Osteoblast (primary cell): ENCODE data around the gene SSPN.

DNA sequence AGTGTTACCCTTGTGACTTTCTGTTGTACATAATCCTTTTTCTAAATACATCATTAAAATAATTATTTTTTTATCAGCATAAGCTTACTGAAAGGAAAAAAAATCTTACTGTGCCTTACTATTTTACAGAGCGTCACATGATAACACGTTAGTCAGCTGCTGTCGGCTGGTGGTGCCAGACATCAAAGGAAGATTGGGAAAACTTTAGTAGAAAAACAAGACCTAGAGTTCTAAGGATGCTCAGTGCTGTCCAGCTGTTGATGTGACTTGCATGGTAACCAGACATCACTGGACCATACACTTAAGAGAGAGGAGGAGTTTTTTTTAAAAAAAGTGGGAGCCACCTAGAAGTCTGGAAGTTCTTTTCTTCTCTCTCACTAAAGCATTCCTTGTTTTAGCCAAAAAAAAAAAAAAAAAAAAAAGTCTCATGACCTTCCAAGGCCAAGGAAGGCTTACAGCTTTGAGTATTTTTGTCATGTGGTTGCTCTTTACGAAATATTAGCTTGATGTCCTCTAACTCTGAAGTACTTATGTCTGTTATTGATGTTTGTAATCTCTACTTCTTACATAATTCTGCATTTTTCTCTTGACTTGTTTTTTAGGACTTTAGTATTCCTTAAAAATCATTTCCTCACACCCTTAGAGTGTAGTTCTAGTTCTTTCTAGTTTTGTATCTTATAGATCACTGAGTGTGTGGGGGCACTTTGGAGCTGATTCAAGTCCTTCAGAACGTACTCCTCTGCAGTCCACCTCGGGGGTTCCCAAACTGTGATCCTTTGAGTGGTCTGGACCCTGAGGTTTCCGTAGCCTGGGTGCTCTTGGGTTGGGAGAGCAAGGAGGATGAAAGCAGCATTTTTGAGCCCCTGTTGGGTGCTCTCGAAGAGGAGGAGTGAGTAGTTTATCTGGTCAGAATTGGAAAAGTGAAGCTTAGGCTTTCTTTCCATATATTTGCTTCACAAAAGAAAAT, 4.7 kb downstream of the RASSF8 start:
- CAGE, long polyA plus RNA: no peak
- RRBS: no CpG with 5 or more reads among the region's 8 CpGs

DNA sequence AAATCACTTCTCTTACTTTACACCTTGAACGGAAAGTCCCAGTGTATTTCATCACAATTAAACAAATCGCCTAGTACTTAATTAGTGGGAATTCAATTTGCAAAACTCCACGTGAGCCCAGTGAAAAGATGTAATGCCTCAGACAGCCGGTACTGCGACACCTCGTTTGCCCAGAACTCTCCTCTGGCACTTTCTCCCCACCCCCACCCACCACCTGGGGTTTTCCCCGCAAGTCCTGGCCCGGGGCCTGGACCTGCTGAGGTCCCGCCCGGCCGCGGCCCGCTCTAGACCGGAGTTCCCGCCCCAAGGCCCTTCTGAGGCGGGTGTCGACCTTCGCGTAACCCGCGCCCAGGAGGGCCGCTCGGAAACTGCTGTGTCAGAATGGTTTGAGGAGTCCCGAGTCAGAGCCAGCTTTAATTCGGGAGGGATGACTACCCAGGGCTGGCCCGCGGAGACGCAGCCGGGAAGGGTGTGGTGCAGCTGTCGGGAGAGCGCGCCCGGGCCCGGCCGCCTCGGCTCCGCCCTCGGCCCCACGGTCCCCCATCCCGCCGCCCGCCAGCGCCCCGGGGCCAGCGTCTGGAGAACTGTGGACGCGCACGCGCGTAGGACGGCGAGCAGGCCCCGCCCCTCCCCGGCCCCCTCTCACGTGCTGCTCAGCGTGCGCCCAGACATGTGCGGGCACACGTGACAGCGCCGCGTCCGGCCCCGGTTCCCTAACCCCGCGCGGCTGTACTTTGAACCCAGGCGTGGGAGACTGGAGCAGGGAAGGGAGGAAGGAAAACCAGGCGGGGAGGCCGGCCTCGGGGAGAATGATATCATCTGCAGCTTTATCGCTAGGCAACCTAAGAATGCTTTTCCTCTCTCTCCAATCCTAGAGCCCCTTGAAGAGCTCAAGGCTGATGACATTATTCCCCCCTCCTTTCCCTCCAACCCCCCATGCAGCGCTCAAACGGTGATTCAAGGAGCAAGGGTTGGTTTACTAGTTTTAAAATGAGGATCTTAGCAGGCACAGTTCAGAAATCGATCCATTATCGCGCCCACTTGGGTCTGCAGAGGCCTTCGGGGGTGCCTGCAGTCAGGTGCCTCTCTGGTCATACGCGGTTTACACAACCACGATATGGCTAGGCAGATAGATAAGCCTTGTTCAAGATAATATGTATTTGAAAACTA, 10.6 kb downstream of the BHLHE41 start:
- CAGE, long polyA plus RNA: no peak
- RRBS: 2% methylated on average over 43 of the region's 81 CpGs

DNA sequence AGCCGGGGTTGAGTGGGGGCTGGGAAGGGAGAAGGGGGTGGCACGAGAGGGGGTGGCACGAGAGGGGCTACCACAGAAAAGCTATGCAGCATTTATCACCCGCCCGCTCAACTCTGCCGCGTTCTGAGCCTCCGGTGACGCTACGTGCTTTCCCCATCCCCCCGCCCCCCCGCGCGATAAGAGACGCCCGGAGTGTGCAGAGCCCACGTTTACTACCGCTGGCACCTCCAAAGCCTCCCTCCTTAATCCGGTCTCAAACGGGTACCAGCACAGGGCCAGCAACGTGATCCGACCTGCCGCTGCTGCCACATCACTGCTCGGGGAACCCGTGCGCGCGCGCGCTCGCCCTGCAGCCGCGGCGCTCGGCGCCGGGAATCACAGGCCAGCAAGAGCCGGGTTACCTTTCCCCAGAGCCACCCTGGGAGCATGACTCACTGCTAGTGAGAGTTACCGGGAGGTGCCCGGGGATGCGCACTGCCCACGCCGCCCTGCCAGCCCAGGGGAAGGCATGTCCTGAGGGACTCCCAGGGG, 1.0 kb upstream of the BHLHE41 start:
- CAGE, long polyA plus RNA: no peak
- RRBS: 3% methylated on average over 14 of the region's 43 CpGs

GRCh38 chr12:26194884-26195245, 508 bp upstream of the SSPN start:
- CAGE, long polyA plus RNA: no peak
- RRBS: no CpG with 5 or more reads among the region's 4 CpGs

GRCh38 chr12:26195246-26196312, at the start of gene SSPN:
SSPN (plus strand) TSS chr12:26195573.
- CAGE, long polyA plus RNA: no peak
- RRBS: 6% methylated on average over 15 of the region's 81 CpGs

- CAGE, long polyA plus RNA: no peak
- RRBS: no CpG with 5 or more reads among the region's 1 CpG
Measured at GRCh38 chr12:26268761-26269260, 73.4 kb downstream of the SSPN start.

DNA sequence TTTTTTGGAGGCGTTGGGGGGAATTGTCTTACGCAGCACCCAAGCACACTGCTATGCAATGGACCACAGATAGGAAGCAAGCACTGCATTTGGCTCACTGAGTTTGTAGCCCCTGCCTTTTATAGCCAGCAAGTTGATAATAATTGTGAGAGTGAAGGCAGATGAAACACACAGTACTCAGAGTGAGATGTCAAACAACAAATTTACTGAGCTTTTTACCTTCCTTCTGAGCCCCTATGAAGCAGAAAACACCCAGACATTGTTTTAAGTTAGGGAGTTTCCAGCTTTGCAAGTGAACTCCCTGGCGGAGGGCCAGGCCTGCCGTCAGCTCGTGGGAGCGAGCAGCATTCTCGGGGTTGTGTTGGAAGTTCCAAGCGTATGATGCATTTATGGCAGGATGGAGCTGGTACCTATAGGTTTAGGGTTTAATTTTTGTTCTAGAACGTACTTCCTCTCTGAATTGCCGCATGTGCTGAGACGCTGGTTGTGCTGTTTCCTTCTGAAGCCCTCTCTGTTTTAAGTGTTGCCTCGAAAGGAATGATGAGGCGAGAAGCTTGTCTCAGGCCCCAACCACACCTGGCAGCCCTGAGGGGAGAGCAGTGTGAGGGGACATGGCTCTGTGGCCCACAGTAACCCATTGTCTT, 76.5 kb downstream of the SSPN start:
- CAGE, long polyA plus RNA: no peak
- RRBS: no CpG with 5 or more reads among the region's 13 CpGs

- CAGE, long polyA plus RNA: no peak
- RRBS: no CpG with 5 or more reads among the region's 3 CpGs
Measured at GRCh38 chr12:26384772-26385715, 189.7 kb downstream of the SSPN start.

- CAGE, long polyA plus RNA: no peak
- RRBS: no CpG with 5 or more reads among the region's 5 CpGs
Measured at GRCh38 chr12:26513299-26514026, 318.1 kb downstream of the SSPN start.

DNA sequence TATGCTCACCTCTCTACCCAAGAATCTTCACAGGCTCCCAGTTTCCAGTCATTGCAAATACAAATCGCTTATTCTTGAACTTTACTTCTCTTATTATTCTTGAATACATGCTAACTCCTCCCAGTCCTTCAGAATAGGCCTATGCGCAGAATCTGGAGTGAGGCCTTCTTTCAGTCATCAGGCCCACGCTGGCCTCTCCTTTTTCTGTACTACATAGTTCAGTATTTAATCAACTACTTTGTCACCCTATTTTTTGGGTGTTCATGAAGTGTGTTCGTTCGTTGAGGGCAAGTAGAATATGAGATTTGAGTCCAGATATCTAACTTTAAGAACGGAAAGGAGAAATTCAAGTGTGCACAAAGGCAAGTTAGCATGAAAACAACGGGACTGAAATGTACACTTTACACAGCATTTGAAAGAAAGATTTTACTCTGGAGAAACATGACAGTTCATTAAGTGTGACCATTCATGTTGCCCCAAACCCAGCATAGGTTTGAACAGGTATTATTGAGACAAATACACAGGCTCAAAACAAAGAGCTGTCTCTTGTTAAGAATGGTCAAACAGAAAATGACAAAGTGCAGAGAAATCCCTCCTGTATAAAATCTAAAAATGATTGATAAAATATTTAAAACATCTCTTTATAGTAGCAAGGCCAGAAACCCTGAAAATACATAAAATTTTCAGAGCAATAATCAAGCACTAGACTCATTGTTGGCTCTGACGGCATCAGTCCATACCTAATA, 220.0 kb downstream of the ITPR2 start:
- CAGE, long polyA plus RNA: no peak
- RRBS: no CpG with 5 or more reads among the region's 8 CpGs

DNA sequence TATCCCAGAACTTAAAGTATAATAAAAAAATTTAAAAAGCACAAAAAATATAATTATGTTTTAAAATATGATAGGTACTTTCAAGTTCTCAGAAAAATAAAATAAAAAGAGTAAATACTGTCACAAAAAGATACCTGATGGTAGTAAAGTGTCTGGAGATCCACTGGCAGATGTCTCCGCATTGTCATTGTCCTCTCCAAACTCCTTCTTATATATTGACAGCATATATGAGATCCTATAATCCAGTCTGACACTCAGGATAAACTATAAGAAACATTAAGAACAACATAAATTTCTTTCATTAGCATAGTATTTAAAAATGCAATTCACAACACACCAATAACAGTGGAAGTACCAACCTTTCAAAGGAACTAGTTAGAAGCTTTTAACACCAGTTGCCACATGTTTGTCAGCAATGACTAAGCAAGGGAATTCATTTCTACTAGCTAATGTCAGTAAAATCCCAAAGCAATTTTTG, 205.1 kb downstream of the ITPR2 start:
- CAGE, long polyA plus RNA: no peak
- RRBS: no CpG with 5 or more reads among the region's 1 CpG

GRCh38 chr12:26714762-26715990, 117.8 kb downstream of the ITPR2 start:
- CAGE, long polyA plus RNA: no peak
- RRBS: no CpG with 5 or more reads among the region's 8 CpGs

DNA sequence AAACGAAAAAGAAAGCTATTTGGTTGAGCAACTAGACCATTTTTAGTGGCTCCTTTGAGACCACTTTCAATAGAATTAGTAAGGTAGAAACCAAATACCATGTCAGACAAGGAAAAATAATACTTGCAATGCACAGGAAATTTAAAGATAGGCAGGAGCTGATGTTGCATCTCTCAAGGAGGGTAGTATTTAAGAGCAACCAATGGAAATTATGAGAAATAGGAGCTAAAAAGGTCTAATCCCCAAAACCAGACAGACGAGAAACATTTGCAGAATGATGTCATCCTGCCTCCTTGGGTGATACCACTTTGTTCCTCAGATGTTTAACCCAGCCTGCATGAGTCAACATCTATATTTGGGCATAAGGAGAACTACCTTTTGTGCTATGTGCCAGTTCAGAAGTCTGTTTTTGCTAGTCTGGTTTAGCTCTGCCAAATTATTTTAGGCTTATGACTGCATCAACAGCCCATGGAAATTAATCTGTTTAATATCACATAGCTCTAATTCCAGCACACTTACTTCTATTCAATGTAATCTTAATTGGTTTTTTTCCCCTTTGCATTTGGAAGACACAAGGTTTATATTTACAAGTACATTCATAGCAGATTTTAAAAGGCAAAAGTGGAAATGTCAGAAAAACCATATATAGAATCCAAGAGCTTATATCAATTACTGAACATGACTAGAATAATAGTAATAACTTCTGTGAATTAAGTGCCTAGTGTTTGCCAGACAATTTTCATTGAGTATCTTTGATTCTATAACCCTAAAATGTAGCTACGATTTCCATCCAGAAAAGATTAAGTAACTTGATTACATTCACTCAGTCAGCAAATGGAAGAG, 64.2 kb upstream of the STK38L start:
- CAGE, long polyA plus RNA: no peak
- RRBS: no CpG with 5 or more reads among the region's 3 CpGs

GRCh38 chr12:27191993-27192739, 51.9 kb upstream of the STK38L start:
- CAGE, long polyA plus RNA: no peak
- RRBS: no CpG with 5 or more reads among the region's 6 CpGs

- CAGE, long polyA plus RNA: no peak
- RRBS: no CpG with 5 or more reads among the region's 4 CpGs
Measured at GRCh38 chr12:27511503-27512041, 12.4 kb upstream of the PPFIBP1 start.

DNA sequence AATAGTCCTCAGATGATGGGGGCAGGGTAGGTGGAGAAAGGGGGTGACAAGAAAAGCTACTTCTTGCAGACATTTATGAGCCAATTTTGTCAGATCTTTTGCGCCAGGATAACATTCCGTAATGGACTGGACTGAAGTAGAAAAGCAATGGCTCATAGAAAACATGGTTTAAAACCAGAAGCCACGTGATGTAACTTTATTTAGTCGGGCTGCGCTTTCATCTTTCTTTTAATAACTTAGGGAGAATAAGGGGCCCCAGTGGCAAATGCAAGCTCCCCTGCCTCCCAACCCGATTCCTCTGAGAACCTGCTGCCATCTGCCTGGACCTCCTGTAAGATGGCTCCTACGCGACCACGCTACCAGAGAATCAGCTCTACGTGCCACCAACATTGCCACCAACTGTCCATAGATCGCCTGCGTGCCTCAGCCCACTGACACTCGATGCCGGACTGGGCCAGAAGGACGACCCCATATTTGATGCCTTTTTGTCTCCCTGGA, 794 bp upstream of the KLHL42 start:
- CAGE, long polyA plus RNA: no peak
- RRBS: no CpG with 5 or more reads among the region's 15 CpGs

DNA sequence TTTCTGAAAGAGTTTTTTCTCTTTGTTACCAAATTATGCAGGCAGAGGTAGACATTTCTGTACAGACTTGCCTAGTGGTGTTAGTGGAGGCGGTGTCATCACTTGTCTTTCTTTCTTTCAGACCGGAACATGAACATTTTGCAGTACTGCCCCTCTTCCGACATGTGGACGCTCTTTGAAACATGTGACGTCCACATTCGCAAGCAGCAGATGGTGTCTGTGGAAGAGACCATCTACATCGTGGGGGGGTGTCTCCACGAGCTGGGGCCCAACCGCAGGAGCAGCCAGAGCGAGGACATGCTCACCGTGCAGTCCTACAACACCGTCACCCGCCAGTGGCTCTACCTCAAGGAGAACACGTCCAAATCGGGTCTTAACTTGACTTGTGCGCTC, 17.6 kb upstream of the MANSC4 start:
- CAGE, long polyA plus RNA: no peak
- RRBS: no CpG with 5 or more reads among the region's 16 CpGs

DNA sequence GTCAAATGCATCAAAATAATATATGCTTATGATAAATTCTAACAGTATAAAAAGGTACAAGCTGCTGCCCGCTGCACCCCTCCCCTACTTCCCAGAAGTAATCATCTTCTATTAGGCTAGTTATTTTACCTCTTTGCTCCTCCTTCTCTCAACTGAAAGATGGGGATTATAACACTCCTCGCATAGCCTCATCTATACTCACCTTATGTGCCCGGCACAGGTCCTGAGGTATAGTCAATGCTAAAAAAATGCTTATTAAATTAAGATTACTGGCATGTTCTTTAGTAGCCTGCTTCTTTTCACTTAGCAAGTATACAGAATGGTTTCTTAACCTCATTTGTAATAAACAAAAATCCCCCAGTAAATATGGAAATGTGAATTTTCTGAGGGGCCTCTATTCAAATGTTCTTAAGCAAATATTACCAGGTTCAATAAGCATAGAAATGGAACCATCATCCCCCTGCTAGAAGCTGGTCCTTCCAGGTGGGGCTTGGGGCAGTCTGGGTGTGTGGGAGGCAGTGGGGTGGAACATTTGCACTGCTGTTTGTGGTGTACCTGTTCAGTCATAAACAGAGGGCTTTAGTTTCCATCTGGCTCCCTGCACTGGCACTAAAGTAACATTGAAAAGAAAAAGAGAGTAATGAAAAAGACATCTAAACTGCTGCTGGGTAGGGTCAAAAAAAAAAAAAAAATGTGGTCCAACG, 43.9 kb upstream of the MANSC4 start:
- CAGE, long polyA plus RNA: no peak
- RRBS: no CpG with 5 or more reads among the region's 4 CpGs

GRCh38 chr12:28185908-28186290, 4.4 kb upstream of the CCDC91 start:
- CAGE, long polyA plus RNA: no peak
- RRBS: no CpG with 5 or more reads among the region's 1 CpG

- CAGE, long polyA plus RNA: no peak
- RRBS: no CpG with 5 or more reads among the region's 5 CpGs
Measured at GRCh38 chr12:28204536-28205273, 14.4 kb downstream of the CCDC91 start.